Right cardiac atrium (tissue), 1 donor: ENCODE results near the genes SLBP and NAT8L.

- PRO-cap, result no peak
Measured at GRCh38 chr4:1058753-1059065, 47.3 kb downstream of the FGFRL1 start.

DNA sequence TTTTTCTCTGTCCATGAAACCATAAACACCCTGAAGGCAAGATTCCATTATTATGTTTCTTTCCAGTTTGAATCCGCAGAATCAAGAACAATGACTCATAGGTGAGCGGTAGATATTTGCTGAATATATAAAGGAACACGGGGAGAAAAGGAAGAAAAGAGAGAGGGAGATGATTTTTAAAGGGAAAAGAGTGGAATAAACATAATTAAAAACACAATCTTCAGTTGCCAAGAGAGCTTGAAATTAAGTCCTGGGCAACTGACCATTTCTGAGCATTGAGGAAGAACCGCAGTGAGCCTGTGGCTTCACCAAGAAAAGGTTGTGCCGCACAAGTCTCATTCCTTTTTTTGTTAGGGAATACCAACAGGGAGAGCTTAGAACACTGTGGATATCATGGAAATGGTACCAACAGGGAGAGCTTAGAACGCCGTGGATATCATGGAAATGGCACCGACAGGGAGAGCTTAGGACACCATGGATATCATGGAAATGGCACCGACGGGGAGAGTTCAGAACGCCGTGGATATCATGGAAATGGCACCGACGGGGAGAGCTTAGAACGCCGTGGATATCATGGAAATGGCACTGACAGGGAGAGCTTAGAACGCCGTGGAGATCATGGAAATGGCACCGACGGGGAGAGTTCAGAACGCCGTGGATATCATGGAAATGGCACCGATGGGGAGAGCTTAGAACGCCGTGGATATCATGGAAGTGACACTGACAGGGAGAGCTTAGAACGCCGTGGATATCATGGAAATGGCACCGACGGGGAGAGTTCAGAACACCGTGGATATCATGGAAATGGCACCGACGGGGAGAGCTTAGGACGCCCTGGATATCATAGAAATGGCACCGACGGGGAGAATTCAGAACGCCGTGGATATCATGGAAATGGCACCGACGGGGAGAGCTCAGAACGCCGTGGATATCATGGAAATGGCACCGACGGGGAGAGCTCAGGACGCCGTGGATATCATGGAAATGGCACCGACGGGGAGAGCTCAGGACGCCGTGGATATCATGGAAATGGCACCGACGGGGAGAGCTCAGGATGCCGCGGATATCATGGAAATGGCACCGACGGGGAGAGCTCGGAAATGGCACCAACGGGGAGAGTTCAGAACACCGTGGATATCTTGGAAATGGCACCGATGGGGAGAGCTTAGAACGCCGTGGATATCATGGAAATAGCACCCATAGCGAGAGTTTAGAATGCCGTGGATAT lies 28.3 kb downstream of the SPON2 start:
- PRO-cap, result no peak

GRCh38 chr4:1187201-1187490 lies 14.8 kb upstream of the SPON2 start:
- PRO-cap, result no peak

DNA sequence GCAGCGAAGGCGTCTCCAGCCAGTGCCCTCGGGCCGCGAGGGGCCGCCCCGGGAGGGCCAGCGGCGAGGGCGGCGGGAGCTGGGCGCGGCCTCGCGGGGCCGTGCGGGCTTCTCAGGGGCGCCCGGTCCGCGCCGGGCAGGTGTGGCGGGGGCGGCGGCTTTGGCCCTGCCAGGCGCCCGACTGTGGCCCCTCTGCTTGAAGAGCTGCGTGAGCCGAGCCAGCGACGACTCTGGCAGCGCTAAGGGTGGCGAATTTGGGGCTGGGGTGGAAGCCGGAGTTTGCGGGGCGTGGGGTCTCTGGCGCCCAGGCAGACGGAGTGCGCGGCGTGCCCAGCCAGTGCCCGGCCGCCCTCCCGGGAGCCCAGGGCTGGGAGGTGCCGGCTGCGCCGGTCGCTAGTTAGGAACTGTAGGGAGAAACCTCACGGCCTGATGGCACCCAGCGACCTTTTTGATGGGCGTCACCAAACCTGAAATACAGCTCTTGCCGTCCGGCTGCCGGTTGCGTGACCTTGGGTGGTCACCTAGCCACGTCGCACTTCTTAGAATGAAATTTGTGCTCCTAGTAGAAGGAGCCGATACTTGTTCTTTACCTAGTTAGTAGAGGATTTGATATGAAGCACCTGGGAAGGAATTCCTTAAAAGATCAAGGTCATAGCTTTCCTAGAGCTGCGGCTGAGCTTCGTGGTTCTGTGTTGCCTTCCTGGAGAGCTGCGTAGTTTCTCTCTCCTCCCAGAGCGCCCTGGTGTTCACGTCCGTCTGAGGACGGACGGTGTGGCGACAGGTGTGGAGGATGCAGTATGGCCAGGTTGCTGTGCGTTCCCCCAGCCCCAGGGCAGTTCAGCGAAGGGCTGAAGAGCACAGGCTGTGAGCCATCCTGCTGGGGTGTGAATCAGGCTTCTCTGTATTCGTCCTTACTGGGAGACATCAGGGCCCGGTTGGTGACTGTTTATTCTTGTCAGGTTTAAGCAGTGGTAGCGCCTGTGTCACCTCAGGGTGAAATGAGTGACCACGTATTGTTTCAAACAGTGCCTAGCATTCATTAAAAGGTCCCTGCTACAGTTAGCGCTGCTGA lies 656 bp downstream of the MAEA start:
- PRO-cap, result no peak

DNA sequence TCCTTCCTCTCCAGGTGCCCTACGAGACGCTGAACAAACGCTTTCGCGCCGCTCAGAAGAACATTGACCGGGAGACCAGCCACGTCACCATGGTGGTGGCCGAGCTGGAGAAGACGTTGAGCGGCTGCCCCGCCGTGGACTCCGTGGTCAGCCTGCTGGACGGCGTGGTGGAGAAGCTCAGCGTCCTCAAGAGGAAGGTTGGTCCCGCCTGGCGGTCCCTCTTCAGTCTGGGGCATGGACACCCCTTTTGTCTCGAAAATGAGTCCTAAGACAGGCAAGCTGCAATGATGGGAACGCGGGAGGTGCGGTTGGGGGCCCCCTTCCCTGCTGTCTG lies 22.2 kb downstream of the MAEA start:
- PRO-cap, result no peak

- PRO-cap, result bidirectional peak, plus-strand start at chr4:1346329, minus-strand start at chr4:1346308; unidirectional peak, minus-strand start at chr4:1346539; unidirectional peak, minus-strand start at chr4:1346669
Measured at GRCh38 chr4:1346155-1346834, 713 bp upstream of the UVSSA start.

DNA sequence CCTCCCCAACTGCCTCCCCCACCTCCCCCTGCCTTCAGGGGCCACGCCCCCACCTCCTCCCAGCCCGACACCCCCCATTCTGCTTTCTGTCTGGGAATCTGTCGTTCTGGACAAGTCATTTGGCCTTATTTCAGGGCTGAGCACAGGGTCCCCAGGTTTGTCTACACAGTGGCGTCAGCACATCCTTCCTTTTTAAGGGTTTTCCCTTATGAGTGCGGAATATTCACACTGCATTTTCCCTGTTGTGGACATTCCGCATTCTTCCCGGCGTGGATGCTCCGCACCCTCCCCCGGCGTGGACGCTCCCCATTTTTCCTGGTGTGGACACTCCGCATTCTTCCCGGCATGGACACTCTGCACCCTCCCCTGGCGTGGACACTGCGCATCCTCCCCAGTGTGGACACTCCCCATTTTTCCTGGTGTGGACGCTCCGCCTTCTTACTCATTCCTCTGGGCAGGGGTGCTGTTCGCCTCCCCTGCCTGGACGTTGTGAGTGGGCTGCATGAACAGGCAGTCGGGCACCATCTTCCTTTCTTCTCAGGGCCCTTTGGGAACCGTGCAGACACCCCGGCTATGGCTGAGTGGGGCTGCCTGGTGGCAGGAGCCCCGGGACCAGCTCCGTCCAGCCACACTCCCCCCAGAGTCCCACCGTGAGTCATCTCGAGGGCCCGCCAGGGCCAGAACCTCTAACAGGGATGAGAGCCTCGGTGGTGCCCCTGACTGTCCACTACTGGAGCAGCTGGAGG lies 135.6 kb upstream of the NKX1-1 start:
- PRO-cap, result no peak

GRCh38 chr4:1711884-1712578 lies at the start of gene SLBP:
TSS of gene SLBP (minus strand) at chr4:1712319.
- PRO-cap, result bidirectional peak, plus-strand start at chr4:1712079, minus-strand start at chr4:1711952; bidirectional peak, plus-strand start at chr4:1712435, minus-strand start at chr4:1712319

GRCh38 chr4:1777597-1778596 lies 15.2 kb upstream of the FGFR3 start:
- PRO-cap, result no peak

DNA sequence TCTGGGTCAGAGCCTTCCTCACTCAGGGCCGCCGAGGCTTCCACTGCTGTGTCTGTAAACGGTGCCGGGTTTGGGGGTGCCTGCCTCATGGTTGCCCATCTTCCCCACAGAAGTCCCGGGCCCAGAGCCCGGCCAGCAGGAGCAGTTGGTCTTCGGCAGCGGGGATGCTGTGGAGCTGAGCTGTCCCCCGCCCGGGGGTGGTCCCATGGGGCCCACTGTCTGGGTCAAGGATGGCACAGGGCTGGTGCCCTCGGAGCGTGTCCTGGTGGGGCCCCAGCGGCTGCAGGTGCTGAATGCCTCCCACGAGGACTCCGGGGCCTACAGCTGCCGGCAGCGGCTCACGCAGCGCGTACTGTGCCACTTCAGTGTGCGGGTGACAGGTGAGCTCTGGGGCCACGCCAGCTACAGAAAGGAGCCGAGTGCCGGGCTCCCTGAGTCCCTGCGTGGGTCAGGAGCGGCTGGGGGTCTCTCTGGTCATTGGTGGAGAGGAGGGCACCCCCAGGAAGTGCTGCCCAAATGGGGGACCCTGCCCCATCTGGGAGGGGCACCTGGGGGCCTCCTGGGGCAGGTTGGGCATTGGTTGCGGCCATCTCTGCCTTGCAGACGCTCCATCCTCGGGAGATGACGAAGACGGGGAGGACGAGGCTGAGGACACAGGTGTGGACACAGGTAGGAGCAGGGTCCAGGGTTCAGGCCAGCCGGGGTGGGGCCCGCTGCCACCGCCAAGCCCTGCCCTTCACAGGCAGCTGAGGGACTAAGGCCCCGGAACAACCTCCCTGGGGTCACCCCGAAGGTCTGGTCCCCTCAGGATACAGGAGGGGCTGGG lies 6.3 kb downstream of the FGFR3 start:
- PRO-cap, result no peak

DNA sequence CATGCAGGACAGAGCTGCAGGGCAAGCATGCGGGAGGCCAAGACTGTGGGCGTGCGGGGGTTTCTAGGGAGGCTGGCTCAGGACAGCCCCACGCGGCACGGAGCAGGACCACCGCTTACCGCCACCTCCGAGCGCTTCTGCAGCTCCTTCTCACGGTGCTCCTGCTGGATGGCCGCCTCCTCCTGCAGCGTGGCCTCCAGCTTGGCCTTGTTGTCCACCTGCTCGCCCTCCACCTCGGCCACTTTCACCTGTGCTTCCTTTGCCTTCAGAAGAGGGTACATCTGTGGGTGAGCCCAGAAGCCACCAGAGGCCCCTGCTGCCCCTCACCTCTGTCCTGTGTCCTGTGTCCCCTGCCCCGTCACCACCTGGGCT lies 29.8 kb downstream of the FGFR3 start:
- PRO-cap, result no peak

GRCh38 chr4:1841507-1841773 lies 14.5 kb downstream of the LETM1 start:
- PRO-cap, result no peak

- PRO-cap, result no peak
Measured at GRCh38 chr4:1872876-1873700, 1.9 kb downstream of the NSD2 start.

DNA sequence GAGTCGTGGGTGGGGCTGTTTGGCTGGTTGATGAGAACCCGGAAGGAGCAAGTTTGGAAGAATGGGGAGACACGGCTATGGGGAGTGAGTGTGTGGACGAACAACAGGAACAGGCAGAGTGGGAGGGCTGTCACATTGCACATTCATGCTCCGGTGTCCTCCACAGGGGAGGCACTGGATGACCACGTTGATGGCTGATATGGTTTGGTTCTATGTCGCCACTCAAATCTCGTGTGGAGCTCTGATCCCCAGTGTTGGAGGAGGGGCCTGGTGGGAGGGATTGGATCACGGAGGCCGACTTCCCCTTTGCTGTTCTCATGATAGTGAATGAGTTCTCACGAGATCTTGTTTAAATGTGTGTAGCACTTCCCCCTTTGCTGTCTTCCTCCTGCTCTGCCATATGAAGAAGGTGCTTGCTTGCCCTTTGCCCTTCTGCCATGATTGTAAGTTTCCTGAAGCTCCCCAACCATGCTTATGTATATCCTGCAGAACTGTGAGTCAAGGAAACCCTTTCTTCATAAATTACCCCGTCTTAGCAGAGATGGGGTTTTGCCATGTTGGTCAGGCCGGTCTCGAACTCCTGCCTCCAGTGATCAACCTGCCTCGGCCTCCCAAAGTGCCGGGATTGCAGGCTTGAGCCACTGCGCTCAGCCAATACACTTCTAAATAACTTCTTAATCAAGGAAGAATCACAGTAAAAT lies 4.9 kb upstream of the C4orf48 start:
- PRO-cap, result no peak

GRCh38 chr4:2042171-2043089 lies 635 bp downstream of the C4orf48 start:
- PRO-cap, result no peak

GRCh38 chr4:2058271-2059390 lies at the start of gene NAT8L:
TSS of gene NAT8L (plus strand) at chr4:2059327.
- PRO-cap, result no peak

GRCh38 chr4:2071821-2072601 lies 12.9 kb downstream of the NAT8L start:
- PRO-cap, result no peak

GRCh38 chr4:2254913-2256075 lies 6.6 kb downstream of the MXD4 start:
- PRO-cap, result no peak

GRCh38 chr4:2256890-2257465 lies 4.9 kb downstream of the MXD4 start:
- PRO-cap, result no peak

- PRO-cap, result no peak
Measured at GRCh38 chr4:2478256-2479012, 9.5 kb downstream of the RNF4 start.